Metastatic Breast Carcinoma in the Brain (tissue), 10 donors: ENCODE results near the genes PVALB, MPST, TMPRSS6 and C1QTNF6.

GRCh38 chr22:36457675-36458351, 23.6 kb downstream of the TXN2 start:
- PRO-cap, 10 experiments: peak in 1 of 10 experiments; most common minus-strand start chr22:36458125 (in 1)

DNA sequence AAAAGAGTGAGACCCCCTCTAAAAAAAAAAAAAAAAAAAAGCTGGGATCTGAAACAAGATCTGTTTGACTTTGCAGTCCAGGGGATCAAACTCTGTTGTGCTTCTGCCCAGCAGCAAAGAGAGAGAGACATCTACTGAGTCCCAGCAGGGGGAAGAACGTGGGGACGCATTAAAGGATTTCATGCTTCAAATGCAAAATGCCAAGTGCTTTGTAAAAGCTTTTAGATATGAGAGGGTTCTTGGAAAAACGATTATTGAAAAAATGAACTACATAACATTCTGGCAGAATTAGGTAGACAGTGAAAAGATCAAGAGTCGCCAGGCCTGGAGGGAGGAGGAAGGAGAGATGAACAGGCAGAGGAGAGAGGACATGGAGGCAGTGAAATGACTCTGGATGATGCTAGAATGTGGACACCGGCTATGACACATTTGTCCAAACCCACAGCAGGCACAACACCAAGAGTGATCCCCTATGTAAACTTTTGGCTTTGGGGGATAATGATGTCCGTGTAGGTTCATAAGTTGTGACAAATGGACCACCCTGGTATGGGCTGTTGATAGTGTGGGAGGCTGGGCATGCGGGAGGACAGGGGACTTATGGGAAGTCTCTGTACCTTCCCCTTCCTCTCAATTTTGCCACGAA, 9.4 kb downstream of the TXN2 start:
- PRO-cap, 10 experiments: no peak in any of the 10 experiments

DNA sequence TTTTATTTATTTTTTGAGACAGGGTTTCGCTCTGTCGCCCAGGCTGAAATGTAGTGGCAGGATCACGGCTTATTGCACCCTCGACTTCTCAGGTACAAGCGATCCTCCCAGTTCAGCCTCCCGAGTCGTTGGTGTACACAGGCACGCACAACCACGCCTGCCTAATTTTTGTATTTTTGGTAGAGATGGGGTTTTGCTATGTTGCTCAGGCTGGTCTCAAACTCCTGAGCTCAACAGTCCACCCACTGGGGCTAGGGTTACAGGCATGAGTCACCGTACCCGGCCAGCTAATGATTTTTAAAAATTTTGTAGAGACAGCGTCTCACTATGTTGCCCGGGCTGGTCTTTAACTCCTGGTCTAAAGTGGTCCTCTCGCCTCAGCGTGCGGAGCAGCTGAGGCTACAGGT, 810 bp upstream of the EIF3D start:
- PRO-cap, 10 experiments: no peak in any of the 10 experiments

DNA sequence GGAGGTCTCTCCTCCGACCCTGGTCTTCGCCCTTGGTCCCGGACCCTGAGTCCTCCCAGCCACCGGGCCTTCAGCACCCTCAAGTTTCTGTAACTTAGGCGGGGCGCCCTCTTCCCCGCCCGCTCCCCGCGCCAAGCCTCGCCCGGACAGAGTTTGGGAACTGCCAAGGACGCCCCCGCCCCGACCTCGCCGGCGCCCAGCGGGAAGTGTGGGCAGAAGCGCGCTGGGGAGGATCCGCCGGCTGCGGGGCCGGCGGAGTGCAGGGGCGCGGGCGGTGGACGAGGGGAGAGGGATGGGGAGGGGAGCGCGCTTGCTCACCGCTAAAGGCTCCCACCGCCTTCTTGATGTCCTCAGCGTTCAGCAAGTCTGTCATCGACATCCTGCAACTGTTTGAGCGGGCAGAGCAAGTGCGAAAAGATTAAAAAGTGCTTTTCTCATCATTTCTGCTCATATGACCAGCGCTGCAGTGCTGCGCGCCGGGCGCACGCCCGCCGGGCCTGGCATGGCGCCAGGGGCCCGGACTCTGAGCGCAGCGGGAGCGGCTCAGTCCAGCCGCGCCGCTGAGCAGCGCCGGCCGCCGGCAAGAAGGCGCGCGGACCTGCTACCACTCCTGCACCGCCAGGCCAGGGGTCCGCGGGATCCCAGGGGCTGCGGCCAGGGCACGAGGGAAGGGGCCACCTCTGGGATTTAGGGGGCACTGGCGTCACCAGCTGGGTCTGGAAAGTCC, at the start of gene PVALB:
PVALB (minus strand) TSS at position 409 of the 727 bp plus-strand sequence.
- PRO-cap, 10 experiments: peak in 5 of 10 experiments; most common plus-strand start position 546 of the sequence (in 4); most common minus-strand start position 392 of the sequence (in 5)

DNA sequence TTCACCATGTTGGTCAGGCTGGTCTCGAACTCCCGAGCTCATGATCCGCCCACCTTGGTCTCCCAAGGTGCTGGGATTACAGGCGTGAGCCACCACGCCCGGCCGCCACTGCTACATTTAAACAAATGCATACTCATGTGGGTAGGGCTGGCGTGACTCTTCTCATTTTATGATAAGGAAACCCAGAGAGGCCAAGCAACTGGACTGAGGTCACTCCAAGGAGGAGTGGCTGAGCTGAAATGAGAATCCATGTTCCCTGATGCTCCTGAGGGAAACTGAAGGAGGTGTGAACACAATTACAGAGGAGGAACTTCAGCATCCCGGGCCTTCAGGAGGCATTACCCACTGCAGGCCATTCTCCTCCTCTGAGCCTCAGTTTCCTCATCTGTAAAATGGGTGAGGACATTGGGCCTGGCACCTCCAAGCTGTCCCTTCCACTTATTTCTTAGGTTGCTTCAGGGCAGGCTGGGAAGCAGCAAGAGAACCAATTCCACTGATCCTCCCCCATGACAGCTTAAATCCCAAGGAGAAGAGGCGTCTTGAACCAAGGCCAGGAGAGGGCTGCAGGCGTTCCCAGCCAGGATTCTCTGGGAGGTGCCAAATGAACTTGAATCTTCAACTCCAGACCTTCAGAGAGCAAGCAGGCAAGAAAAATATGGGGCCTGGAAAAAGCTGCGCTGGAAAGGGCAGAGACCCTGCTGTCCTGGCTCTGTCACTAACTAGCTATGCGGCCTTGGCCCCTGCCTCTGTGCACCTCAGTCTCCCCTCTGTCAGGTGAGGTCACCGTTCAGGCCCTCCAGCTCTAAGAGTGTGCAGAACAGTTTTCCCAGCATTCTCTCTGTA, 2.9 kb downstream of the TST start:
- PRO-cap, 10 experiments: no peak in any of the 10 experiments

- PRO-cap, 10 experiments: peak in 10 of 10 experiments; most common plus-strand start chr22:37019763 (in 8); most common minus-strand start chr22:37020270 (in 3)
Measured at GRCh38 chr22:37019650-37020542, at the start of gene MPST. Gene MPST (plus strand): TSS chr22:37019742.

DNA sequence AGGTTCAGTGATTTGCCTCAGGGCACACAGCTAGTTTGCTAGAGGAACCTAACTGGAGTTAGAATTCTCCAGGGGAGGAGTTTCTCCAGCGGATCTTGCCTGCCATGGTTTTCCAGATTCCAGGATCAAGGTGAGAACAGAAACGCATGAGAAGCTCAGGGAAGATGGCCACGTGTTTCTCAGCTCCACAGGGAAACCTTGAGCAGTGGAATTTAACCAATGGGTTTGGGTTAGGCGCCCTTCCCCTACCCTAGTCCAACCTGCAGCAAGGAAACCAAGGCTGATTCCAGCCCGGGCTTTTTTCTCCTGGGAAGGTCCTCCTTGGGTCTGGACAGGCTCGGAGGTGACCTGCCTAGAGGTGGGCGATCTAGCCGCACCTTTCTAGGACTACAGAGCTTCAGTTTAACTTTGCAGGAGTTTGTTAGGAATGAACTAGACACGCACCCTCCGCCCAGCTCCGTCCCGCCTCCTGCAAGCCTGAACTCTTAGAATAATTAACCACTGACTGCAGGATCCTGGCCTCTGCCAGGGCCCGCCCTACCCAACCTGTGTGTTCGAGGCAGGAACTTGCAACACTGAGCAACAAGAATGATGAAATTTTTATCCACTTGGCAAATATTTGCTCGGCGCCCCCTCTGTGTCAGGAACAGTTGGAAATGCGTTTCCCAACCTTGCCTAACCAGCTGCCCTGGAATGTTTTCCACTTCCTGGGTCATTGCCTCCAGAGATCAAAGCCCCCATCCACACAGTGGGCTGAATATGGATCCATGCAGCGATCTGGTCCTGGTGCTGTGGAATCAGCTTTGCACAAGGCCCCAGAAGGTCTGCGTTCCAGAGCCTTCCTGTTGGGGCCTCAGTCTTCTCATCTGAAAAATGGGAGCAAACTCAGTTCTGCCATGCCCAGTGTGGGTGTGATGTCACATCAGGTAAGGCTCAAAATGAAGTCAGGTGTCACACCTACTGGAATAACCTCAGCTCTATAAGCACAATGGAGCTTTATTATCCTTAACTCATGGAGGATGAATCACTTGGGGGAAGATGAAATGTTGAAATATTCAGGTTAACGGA, 13.2 kb downstream of the MPST start:
- PRO-cap, 10 experiments: peak in 5 of 10 experiments; most common plus-strand start position 115 of the sequence (in 1); most common minus-strand start position 487 of the sequence (in 3)

DNA sequence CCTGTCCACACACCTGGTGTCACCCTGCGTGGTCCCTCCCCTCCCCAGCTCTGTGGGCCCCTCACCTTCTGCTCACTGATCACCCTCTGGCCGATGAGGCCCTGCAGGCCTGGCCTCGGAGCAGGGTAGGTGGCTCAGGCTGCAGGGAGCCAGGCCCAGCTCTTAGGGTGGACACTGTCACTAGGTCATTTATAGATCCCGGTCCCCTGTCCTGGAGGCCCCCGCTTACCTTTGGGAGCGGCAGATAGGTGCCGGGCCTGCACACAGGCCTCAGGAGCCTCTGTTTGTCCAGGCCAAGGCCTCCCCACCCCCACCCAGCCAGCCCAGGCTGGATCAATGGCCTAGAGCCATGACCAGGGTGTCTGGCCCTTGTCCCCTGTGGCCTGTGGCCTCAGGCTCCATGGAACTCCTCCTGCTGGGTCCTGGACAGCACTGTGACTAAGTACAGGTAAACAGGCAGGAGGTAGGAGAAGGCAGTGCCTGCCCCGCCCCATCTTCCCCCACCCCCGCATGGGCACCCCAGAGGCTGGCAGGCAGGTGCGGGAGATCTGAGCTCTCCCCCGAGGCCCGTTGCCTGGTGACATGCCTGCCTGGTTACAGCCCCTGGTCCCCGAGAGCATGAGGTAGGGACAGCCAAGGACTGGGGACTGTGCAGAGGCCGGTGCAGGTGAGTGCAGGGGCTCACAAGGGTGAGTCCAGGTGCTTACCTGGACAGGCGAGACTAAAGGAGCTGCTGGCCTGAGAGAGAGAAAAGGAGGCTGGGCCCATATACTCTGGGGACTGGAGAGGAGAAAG, at the start of gene TMPRSS6:
TMPRSS6 (minus strand) TSS at position 440 of the 795 bp plus-strand sequence.
- PRO-cap, 10 experiments: peak in 4 of 10 experiments; most common minus-strand start position 436 of the sequence (in 4)

- PRO-cap, 10 experiments: peak in 8 of 10 experiments; most common plus-strand start chr22:37188386 (in 2); most common minus-strand start chr22:37188244 (in 4)
Measured at GRCh38 chr22:37187821-37188835, at the start of gene C1QTNF6. Gene C1QTNF6 (minus strand): TSS chr22:37188247.

- PRO-cap, 10 experiments: no peak in any of the 10 experiments
Measured at GRCh38 chr22:37193584-37194269, 5.7 kb upstream of the C1QTNF6 start.

DNA sequence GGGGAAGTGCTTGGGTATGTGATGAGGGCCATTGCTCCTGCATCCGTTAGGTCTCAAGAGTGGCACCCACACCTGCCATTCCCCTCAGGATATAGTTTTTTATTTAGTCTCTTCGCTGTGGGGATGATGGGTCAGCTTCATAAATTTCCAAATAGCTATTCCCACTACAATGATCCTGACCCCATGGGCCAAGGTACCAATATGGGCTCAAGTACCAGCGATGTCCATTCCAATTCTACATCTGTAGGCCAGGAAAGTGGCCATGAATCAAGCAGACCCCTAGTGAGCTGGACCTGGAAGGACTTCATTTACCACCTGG, 7.5 kb downstream of the CYTH4 start:
- PRO-cap, 10 experiments: no peak in any of the 10 experiments

DNA sequence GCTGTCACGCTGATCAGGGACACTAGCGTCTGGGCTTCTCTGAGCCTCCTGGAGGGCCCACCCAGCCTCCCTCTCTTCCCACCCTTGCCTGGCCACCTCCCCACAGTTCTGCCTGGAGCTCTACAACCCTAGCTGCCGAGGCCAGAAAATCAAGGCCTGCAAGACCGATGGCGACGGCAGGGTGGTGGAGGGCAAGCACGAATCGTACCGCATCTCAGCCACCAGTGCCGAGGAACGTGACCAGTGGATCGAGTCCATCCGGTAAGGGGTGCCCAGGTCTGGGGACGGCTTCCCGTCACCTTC, 29.6 kb downstream of the CYTH4 start:
- PRO-cap, 10 experiments: no peak in any of the 10 experiments

DNA sequence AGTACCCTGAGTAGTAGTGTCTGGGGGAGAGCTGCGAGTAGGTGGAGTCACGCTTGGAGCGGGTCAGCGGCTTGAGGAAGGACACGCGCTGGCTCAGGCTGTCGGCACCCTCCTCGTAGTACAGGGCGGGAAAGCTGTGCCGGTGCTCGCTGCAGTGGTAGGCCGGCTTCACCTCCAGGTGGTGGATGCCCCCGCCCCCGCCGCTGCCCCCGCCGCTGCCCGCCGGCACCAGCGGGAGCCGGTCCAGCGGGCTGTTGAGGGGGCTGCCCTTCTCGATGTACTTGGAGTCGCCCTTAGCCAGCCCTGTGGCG, 54.1 kb downstream of the ELFN2 start:
- PRO-cap, 10 experiments: peak in 2 of 10 experiments; most common minus-strand start position 227 of the sequence (in 2)

DNA sequence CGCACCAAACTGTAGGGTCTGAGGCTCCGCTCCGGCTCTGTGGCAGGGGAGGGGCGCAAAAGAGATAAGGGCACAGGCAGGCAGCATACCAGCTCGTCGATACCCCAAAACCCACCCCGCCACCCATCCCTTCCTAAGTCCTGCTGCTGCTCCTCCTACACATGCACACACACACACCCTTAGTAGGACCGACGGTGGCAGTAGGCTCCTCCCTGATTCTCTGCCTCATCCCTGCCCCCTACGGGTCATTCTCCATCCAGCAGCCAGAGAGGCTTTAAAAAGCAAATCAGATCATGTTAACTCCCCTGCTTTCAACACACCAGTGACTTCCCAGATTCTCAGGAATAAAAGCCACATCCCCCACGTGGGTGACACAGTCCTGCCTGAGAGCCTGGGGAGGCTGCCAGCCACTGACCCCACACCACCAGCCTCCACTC, 6.6 kb upstream of the MFNG start:
- PRO-cap, 10 experiments: peak in 2 of 10 experiments; most common plus-strand start position 374 of the sequence (in 2); most common minus-strand start position 219 of the sequence (in 1)

GRCh38 chr22:37517760-37518366, 1.4 kb downstream of the CARD10 start:
- PRO-cap, 10 experiments: no peak in any of the 10 experiments

DNA sequence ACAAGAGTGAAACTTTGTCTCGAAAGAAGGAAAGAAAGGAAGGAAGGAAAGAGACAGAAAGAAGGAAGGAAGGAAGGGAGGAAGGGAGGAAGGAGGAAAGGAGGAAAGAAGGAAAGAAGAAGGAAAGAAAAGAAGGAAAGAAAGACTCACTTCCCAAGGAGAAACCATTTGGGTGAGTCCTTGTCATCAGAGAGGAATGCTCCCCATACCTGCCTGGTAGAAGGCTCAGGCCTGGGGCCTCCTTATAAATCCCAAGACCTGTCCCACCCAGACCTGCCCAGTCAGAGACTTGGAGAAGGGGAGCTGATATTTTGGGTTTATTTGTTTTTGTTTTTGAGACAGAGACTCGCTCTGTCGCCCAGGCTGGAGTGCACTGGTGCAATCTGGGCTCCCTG, 16.2 kb upstream of the CDC42EP1 start:
- PRO-cap, 10 experiments: no peak in any of the 10 experiments

GRCh38 chr22:37592336-37592887, 12.5 kb upstream of the LGALS2 start:
- PRO-cap, 10 experiments: peak in 4 of 10 experiments; most common minus-strand start chr22:37592601 (in 4)

DNA sequence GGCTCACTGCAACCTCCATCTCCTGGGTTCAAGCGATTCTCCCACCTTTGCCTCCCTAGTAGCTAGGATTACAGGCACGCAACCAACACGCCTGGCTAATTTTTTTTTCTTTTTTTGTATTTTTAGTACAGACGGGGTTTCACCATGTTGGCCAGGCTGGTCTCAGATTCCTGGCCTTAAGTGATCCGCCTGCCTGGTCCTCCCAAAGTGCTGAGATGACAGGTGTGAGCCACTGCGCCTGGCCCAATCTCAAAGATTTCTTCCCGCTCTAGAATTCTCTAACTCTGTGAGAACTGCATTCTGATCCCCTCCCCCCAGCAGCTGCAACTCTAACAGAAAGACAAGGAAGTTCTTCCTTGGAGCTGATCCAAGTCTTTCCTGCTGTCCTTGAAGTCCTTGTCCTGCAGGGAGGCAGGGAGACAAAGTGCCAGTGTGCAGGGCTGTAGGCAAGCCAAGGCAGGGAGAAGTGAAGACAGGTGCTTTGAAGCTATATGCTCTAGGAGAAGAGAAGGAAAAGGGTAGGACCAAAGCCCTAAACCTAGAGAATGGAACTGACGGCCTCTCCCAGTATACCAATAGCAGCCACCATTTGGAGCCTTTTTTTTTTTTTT, 9.5 kb upstream of the GGA1 start:
- PRO-cap, 10 experiments: peak in 3 of 10 experiments; most common plus-strand start position 417 of the sequence (in 1); most common minus-strand start position 257 of the sequence (in 2)

DNA sequence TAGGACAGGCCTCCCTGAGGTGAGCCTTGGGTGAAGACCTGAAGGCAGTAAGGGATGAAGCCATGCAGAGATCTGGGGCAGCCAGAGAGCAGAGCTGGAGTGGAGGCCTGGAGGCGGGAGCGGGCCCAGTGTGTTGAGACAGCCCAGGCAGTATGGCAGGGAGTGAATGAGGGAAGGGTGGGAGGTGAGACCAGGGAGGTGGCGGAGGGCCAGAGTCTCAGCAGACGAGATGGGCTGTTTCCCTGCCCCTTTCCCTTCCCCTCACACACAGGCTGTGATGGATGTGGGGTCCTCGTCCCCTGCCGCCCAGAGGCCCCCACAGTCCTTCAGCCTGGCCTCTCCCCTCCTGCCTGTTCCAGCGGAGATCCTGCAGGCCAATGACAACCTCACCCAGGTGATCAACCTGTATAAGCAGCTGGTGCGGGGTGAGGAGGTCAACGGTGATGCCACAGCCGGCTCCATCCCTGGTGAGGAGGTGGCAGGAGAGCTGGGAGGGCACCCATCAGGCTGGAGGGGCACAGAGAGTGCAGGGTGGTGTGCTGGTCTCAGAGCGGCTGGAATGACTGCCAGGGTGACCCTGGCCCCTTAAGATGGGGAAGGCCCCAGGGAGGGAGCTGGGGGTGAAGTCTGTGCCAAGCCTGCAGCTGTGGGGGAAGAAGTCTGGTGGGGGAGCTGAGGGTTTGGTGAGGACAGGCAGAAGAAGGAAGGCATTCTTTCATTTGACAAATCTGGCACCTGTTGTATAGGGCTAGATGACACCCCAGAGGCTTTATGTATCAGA, 14.7 kb upstream of the SH3BP1 start:
- PRO-cap, 10 experiments: no peak in any of the 10 experiments

GRCh38 chr22:37633099-37633557, 6.3 kb upstream of the SH3BP1 start:
- PRO-cap, 10 experiments: no peak in any of the 10 experiments